Epidermal melanocyte (primary cell): ENCODE measurements around the genes CDADC1 and PHF11.

GRCh38 chr13:49190837-49191504 is 29.2 kb upstream of the MLNR start:
- RRBS, result no CpG with 5 or more reads among the region's 3 CpGs

GRCh38 chr13:49247206-49248379 is at the start of gene CDADC1:
Gene CDADC1, plus strand, starts transcription at chr13:49247925.
- RRBS, result 0% methylated on average over 2 of the region's 43 CpGs

DNA sequence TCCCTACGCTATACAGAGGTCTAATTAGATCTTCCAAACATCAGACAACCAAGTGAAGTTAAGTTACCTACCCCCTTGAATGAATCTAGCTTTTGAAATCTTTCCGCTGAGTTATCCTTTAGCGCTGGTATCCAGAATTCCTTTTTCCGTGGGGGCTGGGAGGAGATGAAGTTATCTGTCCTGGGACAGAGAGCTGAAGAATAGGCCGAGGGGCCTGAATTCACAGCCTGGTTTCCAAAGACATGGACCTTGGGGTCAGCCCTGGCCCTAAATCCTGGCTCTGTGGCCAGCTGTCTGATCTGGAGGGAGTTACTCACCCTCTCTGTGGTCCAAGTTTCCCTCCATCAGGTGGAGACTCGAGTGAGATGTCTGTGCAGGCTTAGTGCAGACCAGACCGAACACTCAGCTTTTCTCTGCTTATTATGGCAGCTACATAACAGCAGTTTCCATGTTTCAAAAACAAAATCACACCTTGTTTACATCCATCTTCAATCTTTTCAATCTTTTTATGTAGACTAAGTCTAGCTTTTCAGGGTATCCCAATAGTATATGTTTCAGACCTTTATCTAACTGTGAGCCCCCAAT is 59.6 kb downstream of the CDADC1 start:
- RRBS, result no CpG with 5 or more reads among the region's 7 CpGs

DNA sequence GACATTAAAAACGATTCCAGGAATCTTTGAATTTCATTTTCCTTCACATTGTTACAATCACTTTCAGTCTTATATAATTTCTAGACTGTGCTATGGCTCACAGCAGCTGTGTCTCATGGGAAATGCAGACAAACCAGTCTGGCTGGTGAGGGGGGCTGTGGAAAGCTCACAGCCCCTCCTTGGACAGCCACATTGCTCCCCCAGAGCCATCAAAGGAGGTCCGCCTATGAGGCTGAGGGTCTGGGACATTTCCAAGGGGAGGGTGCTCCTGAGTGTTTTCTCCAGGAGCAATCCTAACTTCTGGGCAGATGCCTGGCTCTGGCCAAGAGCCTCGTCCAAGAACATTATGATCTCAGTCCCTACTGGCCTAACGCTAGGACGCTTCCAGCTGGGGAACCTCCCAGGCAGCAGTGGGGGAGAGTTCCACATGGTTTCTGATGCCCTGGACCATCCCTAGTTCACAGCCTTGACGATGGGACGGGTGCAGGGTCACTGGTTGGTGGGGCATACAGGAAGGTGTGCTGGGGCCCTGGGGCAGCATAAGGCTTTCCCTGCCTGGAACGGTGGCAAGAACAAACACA is 60.4 kb downstream of the CDADC1 start:
- RRBS, result no CpG with 5 or more reads among the region's 8 CpGs

GRCh38 chr13:49443129-49443669 is 665 bp downstream of the CAB39L start:
- RRBS, result no CpG with 5 or more reads among the region's 13 CpGs

- RRBS, result 6% methylated on average over 24 of the region's 78 CpGs
Observed at GRCh38 chr13:49495769-49497018, at the start of gene PHF11. Gene PHF11, plus strand, starts transcription at chr13:49495953.

- RRBS, result no CpG with 5 or more reads among the region's 7 CpGs
Observed at GRCh38 chr13:49539154-49539858, 43.6 kb downstream of the PHF11 start.

DNA sequence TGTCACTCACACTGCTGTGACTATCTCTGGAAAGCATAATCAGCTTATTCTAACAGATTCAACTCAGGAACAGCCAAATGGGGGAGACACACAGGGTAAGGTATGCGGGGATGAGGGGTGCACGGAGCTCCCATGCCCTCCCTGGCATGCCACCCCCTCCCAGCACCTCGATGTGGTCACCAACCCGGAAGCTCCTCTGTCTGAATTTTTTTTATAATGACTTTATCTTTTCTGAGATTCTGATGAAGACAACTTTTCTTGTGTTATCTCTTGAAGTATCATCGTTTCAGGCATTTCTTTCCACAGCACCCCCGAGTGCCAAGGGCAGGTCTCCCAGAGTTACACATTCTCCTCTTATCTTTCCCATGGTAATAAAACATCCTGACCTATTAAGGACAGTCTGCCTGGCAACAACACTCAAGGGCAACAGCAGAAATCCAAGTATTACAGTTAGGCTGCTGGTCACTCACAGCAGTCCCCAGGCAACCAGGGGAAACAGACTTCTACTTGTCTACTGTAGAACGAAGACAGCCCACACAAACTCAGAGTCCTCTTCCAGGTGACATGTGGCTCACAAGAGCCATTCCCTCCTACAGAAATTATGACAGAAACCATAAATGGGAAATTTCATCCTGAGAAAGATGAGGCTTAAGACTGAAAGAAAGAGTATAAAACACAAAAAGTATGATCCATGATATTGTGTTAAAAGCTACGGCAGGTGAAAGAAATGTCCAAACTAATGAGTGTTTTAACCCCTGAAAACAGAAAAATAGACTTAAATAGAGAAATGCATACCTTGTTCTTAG is 24.4 kb downstream of the RCBTB1 start:
- RRBS, result no CpG with 5 or more reads among the region's 8 CpGs

DNA sequence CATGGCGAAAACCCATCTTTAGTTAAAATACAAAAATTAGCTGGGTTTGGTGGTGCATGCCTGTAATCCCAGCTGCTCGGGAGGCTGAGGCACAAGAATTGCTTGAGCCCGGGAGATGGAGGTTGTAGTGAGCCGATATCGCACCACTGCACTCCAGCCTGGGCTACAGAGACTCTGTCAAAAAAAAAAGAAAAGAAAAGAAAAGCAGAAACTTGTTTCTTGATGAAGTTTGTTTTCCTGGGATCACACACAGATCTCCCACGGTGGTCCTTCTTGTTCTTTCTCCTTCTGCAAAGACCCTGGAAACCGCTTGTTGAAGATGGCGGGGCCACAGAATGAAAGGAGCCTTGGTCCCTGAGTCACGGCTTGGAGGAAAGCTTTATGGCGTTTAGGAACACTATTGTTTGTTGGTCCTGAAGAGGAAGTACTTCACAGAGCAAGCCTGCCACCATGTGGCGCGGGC is 21.5 kb upstream of the RCBTB1 start:
- RRBS, result no CpG with 5 or more reads among the region's 12 CpGs

GRCh38 chr13:49687701-49688074 is 3.6 kb downstream of the EBPL start:
- RRBS, result no CpG with 5 or more reads among the region's 4 CpGs

DNA sequence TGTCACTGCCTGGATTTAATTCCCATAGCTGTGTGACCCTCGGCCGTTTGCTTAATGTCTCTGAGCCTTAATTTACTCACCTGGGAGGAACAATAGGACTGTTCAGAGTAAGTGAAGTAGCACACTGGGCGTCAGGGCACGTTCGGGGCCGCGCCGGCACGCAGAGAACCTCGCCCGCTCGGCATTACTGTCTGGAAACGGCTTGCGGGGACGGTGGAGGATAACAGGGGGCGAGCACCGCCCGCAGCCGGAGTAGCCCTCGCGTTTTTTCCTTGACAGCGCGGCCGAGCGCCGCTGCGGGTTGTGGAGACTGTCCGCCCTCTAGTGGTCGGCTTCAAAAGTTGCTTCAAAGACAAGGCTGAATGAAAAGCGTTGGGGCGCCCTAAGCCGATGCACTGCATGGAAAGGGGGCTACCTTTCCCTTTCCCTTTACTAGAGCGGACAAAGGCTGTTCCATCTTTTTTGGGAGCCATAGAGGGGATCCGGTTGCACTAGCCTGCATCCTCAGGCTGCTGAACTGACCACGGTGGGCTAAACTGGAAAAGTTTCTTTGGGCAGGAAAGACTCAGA is 55.4 kb upstream of the KPNA3 start:
- RRBS, result 3% methylated on average over 9 of the region's 35 CpGs

DNA sequence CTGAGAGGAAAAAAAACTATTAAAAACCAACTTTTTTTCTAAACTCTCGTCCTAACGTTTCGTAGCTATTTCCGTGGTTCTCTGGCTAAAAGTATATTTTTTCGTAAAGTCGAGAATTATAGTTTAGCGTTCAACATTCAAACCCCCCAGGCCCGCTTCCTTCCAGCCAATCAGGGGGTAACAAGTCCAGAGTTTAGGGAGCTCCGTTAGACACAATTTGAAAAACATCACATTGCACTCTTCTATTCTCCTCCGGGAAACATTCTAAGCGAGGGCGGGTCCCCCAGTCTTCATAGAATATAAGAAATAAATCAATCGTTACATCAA is 64.8 kb downstream of the KCNRG start:
- RRBS, result no CpG with 5 or more reads among the region's 13 CpGs

GRCh38 chr13:50185641-50186216 is 170.5 kb downstream of the KCNRG start:
- RRBS, result no CpG with 5 or more reads among the region's 26 CpGs

- RRBS, result no CpG with 5 or more reads among the region's 9 CpGs
Observed at GRCh38 chr13:50208741-50209465, 193.7 kb downstream of the KCNRG start.

GRCh38 chr13:50365330-50366683 is 350.6 kb downstream of the KCNRG start:
- RRBS, result over 99% methylated on average over 4 of the region's 13 CpGs

- RRBS, result no CpG with 5 or more reads among the region's 2 CpGs
Observed at GRCh38 chr13:50370378-50370619, 355.1 kb downstream of the KCNRG start.

GRCh38 chr13:50598221-50598919 is 245.1 kb downstream of the DLEU7 start:
- RRBS, result no CpG with 5 or more reads among the region's 5 CpGs

DNA sequence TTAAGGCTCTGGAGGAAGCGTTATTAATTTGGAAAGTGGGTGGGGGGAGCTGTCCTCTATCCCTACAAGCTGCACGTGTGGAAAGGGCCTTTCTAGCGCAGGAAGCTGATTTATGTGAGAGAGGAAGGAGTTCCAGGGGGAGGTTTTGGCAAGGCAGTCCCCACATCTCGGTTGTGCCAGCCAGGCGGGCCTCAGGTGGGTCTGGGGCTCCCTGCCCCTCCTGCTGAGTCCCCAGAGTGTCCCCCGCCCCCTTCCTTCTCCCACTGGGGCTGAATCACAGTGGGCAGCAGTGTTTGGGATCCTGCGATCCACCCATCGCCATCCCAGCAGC is 733 bp downstream of the DLEU7 start:
- RRBS, result no CpG with 5 or more reads among the region's 8 CpGs

DNA sequence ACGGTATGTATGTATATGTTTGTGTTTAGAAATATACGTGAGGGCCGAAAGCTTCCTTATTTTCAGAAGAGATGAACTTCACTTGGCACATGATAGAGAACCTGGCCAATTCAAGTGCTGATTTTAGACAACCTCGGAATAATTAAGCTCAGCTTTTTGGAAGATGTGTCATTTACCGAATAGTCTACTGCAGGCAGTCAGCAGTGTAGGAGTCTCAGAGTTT is 4.6 kb downstream of the RNASEH2B start:
- RRBS, result no CpG with 5 or more reads among the region's 5 CpGs